Gastroesophageal sphincter (tissue), 4 donors: ENCODE results near the genes MRPL30, LYG2 and LONRF2.

DNA sequence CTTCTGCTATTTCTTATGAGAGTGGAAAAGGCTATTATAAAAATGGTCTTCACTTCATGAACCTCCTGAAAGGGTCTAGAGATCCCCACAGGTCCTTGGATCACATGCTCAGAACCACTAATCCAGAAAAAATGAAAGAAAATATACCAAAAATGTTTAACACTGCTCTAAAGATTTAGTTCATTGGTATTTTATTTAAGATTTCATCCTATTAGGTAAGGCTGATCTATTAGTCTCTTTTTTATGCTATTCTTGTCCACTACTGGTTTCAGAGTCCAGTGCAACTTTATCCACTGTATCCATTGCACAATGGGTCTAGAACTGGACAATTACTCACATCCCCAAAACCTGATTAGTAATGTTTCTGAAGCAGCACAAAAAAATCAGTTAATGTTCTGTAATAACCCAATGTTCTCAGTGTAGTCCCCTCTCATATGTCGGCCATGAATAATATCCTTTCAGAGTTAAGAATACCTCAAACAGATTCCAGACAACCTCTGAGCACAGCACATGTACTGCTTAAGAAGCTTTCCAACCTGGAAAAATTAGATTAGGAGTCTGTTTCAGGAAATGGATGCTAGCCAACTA, 29.8 kb downstream of the MGAT4A start:
- PRO-cap: unidirectional peak, plus-strand start at position 482 of the sequence
- RAMPAGE, long total RNA, 4 experiments: no peak in any of the 4 experiments

DNA sequence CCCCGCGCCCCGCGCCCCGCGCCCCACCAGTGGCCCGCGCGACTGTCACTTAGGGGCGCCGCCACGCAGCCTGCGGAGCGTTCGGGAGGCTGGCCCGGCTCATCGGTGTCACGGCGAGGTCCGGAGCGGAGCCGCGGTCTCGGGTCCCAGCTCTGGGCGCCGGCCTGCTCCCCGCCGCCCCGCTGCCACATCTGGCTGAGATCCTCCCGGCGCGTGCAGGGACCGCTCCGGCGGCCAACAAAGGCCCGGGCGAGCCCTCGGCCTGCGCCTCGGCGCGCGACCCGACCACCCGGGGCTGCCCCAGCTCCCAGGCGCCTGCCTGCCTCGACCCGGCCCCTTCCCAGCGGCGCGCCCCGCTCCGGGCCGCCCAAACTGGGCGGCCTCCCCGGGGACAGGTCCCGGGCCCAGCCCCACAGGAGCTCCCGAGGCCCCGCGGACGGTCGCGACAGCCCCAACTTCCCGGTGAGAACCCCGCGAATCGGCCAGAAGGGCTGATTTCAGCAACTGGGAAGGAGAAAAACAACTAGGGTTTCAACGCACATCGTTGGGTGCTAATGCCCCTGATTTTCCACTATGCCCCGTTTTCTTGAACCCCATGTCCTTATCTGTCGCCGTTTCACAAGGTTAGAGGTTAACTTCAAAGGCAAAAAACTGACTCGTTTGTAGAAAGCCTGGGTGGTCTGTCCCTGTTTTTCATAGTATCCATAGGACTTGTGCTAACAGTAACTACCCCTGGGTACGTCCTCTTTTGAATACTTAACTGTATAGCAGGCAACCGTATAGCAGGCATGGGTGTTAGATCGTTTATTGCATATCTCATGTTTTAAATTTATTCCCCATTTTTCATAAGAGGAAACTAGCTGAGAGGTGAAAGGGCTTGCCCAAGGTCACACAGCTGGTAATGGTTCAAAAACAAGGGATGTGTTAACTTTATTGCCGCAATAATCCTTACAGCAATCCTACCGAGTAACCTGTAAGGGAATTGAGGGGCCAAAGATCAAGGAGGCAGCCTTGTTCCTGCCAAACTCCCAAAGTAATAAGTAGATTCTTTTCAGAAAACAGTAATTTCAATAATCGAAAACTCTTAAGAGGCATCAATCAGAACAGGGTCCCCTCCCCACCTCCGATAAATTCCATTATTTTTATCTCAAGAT, 679 bp upstream of the MGAT4A start:
- PRO-cap: bidirectional peak, plus-strand start at position 102 of the sequence, minus-strand start outside the sequence; bidirectional peak, plus-strand start at position 188 of the sequence, minus-strand start at position 193 of the sequence
- RAMPAGE, long total RNA, 4 experiments: no peak in any of the 4 experiments

DNA sequence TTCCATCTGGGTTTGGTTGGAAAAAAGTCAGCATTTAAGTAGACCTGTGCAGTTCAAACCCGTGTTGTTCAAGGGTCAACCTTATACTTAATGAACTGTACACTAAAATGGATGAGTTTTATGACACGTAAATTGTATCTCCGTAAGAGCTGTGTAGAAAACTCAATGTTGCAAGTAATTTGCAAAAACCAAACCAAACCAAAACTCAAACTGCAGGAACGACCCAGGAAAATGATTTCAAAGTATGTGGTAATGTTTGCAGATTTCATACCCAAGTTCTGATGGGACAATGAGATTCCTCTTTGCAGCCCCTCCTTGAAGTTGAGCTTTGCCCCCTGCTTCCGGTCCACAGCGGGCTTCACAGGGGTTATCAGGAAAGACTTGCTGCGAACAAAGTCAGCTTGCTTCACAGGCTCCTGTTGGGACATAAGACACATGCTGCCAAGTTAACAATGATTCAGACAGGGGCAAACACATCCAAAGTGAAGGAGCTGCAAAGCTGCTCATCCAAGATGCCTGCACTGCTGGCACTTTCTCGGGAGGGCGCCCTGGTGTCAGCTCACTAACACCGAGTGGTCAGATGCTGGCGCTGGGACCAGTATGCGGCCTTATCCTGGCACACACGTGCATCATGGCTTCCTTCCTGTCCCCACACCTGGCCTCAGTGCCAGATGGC, 65.1 kb upstream of the MGAT4A start:
- PRO-cap: no peak
- RAMPAGE, long total RNA, 4 experiments: no peak in any of the 4 experiments

DNA sequence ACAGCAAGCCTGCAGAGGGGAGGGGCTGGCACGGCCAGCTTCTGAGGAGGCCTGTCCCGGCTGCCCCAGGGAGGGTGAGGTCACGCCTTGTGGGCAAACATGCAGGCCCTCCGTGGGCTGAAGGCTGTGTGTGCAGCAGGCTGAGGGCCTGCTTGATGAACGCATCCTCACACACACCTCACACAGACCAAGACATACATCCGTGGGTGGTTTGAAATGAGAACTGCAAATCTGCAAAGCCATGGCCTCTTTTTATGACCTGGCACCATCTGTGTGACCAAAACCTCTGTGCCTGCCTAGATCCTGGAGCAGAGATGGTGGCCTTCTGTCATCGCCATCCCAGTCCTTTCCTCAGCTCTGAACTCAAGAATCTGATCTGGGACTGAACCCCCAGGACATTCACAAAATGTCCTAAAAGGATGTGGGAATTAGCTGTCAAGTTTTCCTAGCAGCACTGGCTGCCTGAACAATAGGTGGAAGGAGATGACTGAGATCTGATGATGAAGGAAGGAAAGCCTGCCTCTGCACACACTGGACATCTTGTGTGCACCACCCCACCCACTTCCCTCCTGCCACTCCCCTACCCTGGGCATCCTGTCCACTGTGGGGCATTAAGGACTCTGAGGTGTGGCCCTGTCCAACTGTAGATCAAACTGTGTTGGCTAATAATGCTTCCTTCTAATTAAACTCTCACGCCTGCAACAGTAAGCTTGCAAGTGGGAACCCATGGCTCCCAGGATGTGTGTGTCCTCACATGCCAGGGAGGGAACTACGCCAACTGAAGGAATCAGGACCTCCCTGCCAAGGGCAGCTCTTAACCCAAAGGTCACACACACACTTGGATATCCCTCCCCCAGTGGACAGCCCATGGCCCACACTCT, 102.5 kb downstream of the CRACDL start:
- PRO-cap: bidirectional peak, plus-strand start at position 611 of the sequence, minus-strand start at position 373 of the sequence
- RAMPAGE, long total RNA, 4 experiments: no peak in any of the 4 experiments

DNA sequence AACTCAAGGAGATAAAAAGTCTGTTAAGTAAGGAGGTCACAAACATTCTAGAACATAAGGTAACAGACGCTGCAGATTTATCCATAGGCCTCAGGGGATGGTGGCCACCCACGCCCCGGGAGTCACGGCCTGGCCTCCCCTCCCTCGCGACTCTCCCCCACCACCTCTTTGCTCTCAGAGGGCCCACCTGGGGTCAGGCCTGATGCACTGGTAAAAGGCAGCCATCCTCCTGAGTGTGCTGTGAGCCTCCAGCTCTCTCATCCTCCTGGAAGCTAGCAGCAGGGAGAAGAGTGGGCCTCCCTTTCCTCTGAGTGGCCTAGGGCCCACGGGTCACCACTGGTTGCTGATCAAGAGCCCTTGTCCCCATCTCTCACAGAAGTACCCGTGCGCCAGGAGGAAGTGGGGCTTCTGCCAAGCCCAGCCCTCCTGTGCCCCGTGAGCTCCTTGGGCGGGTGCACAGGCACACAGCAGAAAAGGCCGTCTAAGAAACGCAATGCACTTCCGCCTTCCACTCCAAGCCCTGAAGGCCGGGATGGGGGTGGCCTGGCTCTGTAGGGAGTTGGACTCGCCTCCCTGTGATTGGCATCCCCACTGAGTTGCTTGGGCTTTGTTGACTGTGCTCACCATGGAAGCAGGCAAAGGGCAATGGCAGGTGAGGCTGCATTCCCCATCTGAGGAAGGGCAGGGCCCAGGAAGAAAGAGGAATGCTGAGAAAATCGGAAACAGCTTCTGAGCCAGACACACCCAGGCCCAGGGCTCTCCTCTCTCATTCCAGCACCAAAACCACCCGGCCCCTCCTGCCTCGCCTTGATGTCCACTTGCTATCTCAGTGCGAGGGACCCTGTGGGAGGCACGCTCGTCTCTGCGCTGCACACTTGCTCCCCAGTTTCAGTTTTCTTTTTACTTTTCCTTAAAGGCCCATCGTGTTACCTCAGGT, 66.9 kb downstream of the CRACDL start:
- PRO-cap: no peak
- RAMPAGE, long total RNA, 4 experiments: no peak in any of the 4 experiments

DNA sequence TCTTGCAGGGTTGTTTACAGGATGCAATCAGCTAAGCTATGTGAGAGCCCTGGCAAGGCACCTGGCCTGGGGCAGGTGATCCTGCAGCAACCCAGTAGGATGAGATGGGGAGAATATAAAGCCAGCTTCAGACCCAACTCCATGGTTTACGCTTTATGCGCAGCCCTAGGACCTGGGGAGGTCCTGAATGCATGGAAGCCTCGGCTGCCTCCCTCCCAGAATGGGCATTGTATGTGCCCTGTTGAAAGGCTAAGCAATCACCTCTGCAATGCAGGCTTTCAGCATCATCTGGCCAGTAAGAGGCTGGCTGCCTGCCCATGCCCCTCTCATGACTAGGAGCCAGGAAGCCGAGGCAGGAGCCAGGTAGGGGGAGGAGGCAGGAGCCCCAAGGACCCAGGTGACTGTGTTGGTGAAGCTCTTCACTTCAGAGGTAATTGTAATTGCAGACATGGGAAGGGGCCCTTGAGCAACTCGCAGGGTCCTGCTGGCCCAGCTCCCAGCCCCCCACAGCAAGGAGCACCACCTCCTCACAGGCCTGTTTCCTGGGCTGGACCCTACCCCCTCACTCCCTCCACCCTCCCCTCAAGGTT, 22.1 kb downstream of the CRACDL start:
- PRO-cap: no peak
- RAMPAGE, long total RNA, 4 experiments: no peak in any of the 4 experiments

DNA sequence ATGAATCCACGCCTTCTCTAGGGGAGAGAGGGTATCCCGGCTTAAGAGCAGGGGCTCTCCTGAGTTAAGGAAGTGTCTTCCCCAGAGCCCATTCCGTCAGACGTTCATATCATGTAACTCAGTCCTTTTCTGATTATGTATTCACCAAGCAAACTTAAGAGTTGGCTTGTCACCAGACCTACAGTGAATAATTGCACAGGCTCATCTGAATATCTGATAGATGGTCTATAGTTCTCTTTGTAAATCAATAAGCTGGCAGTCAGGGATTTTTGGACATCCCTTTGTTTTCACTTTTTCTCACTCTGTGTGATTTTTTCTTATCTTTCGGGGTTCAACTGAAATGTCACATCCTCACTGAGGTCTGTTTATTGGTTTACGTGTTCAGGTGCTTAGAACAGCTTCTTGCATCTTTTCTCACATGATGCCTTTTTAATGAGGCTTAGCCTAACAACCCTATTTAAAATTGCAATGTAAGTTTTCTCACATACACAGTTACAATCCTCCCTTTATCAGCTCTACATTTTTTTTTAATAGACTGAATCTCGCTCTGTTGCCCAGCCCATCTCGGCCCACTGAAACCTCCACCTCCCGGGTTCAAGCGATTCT, 1.1 kb downstream of the LIPT1 start:
- PRO-cap: no peak
- RAMPAGE, long total RNA, 4 experiments: no peak in any of the 4 experiments

DNA sequence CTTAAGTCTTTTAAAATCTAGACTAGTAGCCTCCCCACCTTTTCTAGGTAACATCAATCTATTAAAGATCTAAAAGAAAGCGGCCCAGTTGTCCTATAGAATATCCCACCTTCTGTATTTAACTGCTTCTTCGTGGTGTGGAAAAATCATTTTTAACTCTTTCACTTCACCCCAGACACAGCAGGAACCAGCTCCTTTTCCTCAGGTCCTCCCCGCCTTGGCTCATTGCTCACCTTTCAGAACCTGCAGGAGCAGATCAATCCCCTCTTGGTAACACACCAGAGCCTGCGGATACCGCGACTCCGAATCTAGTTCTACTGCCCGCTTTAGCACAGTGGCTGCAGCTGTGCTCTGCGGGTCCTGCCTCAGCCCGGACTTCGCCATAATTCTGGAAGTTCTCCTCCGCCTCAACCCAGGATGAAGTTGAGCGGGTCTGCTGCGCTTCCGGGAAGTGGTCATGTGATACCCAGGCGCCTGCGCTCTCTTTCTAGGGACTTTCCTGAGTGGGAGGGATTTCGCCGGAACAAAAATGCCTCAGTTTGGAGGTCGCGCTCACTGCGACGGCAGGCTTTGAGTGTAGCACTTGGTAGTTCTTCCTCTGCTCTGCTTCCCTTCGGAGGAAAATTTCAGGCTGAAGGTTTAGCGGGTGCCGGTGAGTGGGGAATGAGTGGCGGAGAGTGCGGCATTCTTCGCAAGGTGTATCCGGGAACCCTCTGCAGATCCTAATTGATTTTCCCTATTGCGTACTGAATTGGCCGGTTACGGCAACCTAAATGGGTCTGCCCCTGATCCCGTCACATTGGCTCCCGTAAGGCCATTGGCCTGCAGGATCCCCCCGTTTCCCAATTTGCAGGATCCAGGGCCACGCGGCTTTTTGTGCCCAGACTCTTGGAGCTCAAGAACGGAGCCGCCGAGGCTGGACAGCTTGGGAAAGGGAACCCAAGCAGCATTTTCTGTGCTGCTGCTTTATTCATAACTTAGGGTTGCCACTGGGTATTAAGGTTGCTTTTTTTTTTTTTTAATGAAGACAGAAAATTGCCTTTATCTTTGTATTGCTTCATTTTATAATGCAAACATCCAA, at the start of gene MRPL30:
Gene MRPL30, plus strand, starts transcription at position 587 of the 1,081 bp plus-strand sequence.
- PRO-cap: bidirectional peak, plus-strand start at position 555 of the sequence, minus-strand start at position 390 of the sequence
- RAMPAGE, long total RNA, 4 experiments: start-site peak on the plus strand in 4 of 4 experiments, centred at positions 599 to 612 of the sequence, 104 to 240 reads per replicate; start-site peak on the minus strand in 4 of 4 experiments, centred at positions 410 to 429 of the sequence, 157 to 704 reads per replicate

DNA sequence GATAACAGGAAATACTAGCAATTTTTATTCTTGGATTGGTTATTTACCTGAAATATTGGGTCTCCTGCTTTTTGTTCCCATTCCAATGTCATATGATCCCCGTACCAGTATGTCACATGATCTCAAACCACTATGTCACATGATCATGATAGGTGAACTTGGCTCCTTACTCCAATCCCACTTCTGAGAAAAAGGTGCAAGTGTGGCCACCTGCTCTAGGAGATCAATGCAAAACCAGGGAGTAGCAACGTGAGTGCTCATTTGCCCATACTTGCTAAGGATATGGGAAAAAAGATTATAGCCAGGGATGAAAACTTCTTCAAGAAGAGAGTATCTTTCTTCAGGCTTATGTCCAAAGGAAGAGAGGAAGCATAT, at the start of gene LYG2:
Gene LYG2, minus strand, starts transcription at position 111 of the 375 bp plus-strand sequence.
- PRO-cap: no peak
- RAMPAGE, long total RNA, 4 experiments: no peak in any of the 4 experiments

GRCh38 chr2:99364162-99364613, 27.0 kb downstream of the EIF5B start:
- PRO-cap: no peak
- RAMPAGE, long total RNA, 4 experiments: no peak in any of the 4 experiments

GRCh38 chr2:99407301-99408251, 70.4 kb downstream of the EIF5B start:
- PRO-cap: no peak
- RAMPAGE, long total RNA, 4 experiments: no peak in any of the 4 experiments

DNA sequence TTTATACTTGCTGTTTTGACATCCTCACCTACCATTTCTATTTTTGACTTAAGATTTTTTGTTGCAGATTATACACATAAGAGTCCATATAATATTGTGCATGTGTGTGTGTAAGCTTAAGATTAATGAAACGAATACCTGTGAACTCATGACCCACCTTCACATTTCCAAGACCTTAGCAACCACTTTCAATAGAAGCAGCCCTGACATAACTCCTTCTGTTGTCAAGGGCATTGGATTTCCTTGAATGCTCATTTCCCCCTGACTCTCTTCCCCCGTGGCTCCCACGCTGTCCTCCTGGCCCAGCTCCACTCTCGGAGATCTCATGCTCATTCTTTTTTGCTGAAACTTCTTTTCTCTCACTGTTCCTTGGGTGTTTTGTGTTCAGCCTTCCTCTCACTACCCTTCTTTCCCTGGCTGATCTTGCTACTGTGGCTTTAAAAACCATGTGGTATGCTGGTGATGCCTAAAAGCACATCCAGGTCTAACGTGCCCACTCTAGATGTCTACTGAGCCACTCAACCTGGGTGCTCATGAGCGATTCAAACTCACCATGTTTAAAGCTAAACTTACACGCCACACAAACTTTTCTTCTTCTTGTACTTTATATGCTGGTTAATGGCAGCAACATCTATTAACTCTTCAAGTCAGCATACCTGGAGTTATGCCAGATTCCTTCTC, 267.1 kb upstream of the REV1 start:
- PRO-cap: no peak
- RAMPAGE, long total RNA, 4 experiments: no peak in any of the 4 experiments

DNA sequence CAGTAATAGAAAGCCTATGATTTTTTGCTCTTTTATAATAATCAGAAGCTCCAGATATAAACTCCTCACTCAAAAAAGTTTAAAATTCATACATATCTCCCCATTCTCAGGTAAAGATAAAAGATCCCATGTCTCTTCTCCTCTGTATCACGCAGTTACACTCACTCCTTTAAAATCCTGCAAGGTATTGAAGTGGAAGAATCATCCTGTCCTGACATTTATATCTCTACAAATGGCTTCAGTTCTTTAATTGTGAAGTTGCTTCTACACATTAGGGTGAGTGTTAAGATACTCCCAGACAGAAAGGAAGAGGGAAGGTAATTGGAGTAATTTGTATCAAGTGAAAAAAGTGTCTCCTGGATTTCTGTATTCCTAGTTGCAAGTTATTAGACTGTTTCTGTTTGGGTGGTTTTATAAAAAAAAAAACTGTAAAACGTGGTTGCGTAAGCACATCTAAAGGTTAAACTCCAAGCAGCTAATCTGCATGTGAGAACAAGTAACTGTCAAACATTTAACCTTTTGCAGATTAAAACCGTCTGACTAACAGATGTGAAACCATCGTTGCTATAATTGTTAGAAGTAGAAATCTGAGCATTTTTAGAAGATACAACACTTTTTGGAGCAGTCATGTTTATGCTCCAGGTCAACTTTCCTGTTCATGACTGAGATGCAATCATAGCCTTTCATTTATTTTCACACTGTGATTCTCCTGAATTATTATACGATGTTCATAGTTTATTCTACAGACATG, 72.4 kb downstream of the AFF3 start:
- PRO-cap: no peak
- RAMPAGE, long total RNA, 4 experiments: no peak in any of the 4 experiments

DNA sequence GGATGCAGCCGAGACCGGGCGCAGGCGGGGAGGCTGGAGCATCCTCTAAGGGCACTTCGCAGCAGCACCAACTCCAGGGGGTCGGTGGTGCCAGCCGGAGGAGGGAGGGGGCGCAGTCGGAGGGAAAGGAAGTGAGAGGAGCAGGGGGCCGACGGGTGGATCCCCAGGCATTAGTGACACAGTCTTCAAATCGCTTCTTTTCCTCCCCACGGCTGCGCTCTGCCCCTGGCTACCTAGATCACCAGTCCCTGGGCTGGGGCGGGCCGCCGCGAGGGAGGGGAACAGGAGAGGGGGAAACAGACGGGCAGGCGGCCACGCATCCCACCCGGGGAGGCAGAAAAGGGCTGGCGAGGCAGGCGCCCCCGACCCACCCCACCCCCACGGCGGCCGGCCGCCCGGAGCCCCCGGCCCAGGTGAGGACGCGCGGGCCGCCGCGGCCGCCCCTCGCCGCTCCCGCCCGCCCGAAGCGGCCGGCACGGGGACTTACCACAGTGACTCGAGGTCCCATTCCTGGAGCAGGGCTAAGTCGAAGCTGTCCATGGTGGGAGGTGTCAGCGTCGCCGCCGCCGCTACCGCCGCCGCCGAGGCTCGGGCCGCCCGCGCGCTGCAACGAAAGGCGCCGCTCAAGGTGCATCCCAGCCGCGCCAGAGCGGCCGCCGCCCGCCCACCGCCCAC, 38.3 kb downstream of the AFF3 start:
- PRO-cap: no peak
- RAMPAGE, long total RNA, 4 experiments: start-site peak on the minus strand in 3 of 4 experiments, centred at positions 441 to 611 of the sequence, 7 to 30 reads per replicate

DNA sequence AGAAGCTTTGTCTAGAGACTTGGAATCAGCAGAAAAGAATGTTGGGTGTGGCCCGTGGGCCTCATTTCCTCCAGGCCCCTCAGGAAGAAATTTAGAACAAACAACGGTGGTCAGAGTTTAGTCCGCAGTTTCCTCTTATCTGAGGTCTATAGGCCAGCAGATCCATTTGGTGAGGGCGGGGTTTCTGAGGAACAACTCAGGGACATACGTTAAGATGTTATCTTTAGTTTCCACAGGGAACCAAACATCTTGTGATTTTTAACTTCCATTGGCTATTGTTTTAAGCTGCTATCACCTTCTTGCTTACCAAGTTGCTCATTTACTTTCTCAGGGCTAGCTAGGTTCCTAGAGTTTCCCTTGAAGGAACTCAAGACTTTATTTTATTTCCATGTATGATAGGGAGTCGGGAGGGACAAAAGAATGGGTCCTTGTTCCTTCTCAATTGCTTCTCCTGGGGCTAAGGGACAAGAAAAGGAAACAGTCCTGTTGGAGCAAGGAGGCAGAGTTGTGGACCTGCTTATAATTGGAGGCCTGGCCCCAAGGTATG, 51.1 kb upstream of the AFF3 start:
- PRO-cap: no peak
- RAMPAGE, long total RNA, 4 experiments: no peak in any of the 4 experiments

DNA sequence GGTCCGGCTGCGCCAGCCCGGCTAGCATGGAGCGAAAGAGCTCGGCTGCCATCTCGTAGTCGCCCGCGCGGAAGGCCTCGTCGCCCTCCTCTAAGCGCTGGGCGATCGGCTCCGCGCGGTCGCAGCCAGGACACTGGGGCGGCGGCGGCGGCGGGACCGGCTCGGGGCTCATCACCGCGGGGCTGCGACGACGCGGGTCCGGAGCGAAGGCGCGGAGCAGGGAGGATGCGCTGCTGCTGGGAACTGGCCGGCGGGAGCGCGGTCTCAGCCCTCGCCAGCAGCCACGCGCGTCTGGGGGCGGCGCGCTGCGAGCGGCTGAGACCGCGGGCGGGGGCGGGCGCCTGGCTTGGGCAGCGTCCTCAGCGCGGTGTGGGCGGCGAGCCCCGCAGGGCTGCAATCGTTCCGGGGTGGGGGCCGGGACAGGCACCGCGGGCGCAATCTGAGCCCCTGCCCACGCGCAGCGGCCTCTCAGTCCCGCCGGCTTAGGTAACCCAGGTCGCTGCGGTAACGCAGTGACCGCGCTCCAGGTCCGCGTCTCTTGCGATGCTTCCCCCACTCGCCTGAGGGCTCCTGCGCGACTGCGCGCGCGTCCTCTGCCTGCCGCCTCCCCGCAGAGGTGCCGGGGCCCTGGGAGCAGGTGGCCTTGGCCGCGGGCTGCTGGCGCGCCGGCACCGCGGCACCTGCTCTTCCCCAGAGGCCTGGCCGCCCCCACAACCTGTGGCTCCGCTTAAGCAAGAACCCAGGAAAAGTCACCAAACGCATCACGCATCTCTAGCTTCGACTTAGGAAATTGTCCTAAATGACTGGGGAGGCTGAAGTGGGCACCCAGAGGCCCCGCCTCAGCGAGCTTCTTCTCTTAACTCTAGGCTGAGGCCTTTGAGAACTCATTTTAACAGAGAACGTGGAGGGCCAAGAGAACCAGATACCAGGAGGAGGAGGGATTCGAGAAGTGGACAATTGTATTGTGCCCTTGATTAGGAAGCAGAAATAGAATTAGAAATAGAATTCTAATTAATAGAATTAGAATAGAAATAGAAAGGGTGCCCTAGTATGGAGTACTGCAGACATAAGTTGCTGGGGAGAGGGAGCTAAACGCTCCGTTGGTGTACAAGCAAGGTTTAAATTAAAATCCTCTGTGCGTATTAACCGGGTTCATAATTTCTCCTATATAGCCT, at the start of gene LONRF2:
Gene LONRF2, minus strand, starts transcription at position 580 of the 1,175 bp plus-strand sequence.
- PRO-cap: bidirectional peak, plus-strand start at position 396 of the sequence, minus-strand start at position 293 of the sequence; bidirectional peak, plus-strand start at position 494 of the sequence, minus-strand start at position 539 of the sequence
- RAMPAGE, long total RNA, 4 experiments: no peak in any of the 4 experiments

DNA sequence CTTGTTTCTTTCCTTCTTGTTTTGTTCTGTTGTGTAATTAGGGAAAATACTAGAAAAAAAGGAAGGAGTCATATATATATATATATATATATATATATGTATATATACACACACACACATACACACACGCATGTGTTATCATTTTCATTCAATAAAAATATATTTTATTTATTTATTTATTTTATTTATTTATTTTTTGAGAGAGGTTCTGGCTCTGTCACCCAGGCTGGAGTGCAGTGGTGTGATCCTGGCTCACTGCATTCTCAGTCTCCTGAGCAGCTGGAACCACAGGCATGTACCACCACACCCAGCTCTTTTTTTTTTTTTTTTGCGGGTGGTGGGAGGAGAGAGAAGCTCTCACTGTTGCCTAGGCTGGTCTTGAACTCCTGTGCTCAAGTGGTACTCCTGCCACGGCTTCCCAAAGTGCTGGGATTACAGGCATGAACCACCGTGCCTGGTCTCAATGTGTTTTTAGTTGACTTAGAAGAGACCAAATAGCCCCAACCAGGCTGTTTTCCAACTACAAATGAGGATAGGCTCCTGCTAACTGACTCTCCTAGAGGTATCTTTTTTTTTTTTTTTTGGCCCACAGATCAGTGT, 80.6 kb downstream of the PDCL3 start:
- PRO-cap: no peak
- RAMPAGE, long total RNA, 4 experiments: no peak in any of the 4 experiments

DNA sequence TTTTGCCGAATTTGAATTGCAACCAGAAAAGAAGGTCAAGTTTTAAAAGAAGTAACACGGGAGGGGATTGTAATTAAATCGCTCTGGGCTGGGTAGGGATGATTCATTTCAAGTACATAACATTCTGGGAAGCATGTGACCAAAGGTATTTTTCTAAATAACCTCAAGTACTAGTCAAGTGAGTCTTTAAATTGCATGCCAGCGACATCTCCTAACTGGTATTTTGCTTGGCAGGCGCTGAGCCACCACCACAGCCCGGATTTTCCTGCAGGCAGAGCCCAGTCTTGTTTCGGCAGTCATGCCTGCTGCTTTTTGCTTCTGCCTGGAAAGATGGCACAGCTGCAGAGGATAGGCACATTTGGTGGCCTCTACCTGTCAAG, 33.7 kb upstream of the NPAS2 start:
- PRO-cap: unidirectional peak, plus-strand start at position 218 of the sequence
- RAMPAGE, long total RNA, 4 experiments: no peak in any of the 4 experiments

- PRO-cap: no peak
- RAMPAGE, long total RNA, 4 experiments: no peak in any of the 4 experiments
Observed at GRCh38 chr2:100851292-100851948, 31.5 kb downstream of the NPAS2 start.

DNA sequence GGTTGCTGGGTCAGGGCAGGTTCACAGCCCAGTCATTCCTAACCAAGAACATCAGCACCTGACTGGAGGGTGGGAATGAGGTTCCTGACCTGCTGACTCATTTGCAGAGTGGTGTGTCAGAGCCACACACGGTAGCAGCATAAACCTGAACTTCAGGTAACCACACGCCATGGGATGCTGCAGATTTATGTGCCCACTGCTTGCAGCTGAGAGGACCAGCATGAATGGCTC, 63.3 kb downstream of the NPAS2 start:
- PRO-cap: no peak
- RAMPAGE, long total RNA, 4 experiments: no peak in any of the 4 experiments